Colon Carcinoma Metastatic in the Brain (tissue), 2 donors: ENCODE measurements around a stretch of chr1.

DNA sequence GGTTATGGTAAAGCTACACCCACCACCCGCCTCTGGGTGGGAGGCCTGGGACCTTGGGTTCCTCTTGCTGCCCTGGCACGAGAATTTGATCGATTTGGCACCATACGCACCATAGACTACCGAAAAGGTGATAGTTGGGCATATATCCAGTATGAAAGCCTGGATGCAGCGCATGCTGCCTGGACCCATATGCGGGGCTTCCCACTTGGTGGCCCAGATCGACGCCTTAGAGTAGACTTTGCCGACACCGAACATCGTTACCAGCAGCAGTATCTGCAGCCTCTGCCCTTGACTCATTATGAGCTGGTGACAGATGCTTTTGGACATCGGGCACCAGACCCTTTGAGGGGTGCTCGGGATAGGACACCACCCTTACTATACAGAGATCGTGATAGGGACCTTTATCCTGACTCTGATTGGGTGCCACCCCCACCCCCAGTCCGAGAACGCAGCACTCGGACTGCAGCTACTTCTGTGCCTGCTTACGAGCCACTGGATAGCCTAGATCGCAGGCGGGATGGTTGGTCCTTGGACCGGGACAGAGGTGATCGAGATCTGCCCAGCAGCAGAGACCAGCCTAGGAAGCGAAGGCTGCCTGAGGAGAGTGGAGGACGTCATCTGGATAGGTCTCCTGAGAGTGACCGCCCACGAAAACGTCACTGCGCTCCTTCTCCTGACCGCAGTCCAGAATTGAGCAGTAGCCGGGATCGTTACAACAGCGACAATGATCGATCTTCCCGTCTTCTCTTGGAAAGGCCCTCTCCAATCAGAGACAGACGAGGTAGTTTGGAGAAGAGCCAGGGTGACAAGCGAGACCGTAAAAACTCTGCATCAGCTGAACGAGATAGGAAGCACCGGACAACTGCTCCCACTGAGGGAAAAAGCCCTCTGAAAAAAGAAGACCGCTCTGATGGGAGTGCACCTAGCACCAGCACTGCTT is 1.8 kb downstream of the RBM15 start:
- PRO-cap, 2 experiments, result no peak in any of the 2 experiments

- PRO-cap, 2 experiments, result no peak in any of the 2 experiments
Observed at GRCh38 chr1:110342832-110344132, 4.1 kb downstream of the RBM15 start.

DNA sequence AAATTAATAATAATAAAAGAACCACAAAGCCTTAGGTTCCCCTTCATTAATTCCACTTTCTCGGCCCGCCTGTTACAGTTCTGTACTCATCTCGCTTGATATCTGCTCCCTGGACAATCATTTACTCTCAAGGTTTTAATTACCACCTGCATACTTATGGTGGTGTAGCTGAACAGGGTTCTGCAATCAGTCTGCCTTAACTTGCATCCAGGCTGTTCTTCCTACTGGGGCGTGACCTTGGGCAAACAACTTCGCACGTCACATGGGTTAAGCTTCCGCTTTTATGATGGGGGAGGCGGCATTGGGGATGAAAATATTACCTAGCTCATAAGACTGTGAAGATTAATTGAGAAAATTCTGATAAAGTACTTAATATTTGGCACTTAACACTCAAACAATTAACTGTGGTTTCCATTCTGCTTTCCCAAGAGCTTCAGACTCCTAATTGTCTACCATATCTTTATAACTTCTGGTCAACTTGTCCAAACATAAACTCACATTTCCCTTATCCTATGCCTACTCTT is 5.8 kb downstream of the SLC16A4 start:
- PRO-cap, 2 experiments, result no peak in any of the 2 experiments

GRCh38 chr1:110477305-110477504 is 26.3 kb downstream of the PROK1 start:
- PRO-cap, 2 experiments, result peak in 1 of 2 experiments; most common plus-strand start chr1:110477405 (in 1)

DNA sequence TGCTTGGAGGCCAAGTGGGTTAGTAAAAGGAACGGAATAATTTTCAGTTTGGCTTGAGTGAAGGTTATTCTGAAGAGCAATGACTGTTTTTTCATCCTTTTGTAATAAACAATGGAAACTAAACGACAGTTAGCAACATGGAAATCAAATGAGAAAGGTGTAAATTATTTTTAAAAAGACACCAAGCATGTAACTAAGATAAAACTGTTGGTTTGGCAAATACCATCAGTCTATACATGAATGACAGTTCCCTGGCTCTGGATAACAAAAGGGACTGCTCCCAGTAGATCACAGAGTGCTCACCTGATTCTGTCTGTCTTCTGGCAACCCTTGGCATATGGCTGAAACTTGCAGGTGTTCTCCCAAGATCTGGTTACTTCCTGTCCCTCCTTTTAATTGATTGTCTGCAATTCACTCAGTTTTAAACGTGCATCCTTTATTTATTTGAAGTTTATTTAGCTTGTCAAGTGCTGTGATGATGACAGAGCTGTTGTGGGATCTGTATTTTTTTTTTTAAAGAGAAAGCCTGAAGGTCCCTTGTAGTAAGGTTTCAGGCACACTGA is 3.5 kb downstream of the KCNA3 start:
- PRO-cap, 2 experiments, result no peak in any of the 2 experiments

DNA sequence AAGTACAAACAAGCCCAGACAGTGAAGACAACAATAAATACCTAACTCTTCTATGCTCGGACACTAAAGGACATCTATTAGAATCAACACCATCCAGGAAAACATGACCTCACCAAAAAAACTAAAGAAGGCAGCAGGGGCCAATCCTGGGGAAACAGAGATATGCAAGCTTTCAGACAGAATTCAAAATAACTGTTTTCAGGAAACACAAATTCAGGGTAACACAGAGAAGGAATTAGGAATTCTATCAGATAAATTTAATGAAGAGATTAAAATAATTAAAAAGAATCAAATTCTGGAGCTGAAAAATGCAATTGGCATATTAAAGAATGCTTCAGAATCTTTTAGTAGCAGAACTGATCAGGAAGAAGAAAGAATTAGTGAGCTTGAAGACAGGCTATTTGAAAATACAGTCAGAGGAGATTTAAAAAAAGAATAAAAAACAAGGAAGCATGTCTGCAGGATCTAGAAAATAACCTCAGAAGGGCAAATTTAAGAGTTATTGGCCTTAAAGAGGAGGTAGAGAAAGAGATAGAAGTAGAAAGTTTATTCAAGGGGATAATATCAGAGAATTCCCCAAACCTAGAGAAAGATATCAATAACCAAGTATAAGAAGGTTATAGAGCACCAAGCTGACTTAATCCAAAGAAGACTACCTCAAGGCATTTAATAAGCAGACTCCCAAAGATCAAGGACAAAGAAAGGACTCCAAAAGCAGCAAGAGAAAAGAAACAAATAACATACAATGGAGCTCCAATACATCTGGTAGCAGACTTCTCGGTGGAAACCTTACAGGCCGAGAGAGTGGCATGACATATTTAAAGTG is 31.9 kb downstream of the CD53 start:
- PRO-cap, 2 experiments, result no peak in any of the 2 experiments

GRCh38 chr1:111186615-111187030 is 13.8 kb downstream of the DENND2D start:
- PRO-cap, 2 experiments, result no peak in any of the 2 experiments

- PRO-cap, 2 experiments, result no peak in any of the 2 experiments
Observed at GRCh38 chr1:111190885-111191311, 9.5 kb downstream of the DENND2D start.

GRCh38 chr1:111219251-111220257 is 8.0 kb upstream of the CHI3L2 start:
- PRO-cap, 2 experiments, result no peak in any of the 2 experiments

- PRO-cap, 2 experiments, result no peak in any of the 2 experiments
Observed at GRCh38 chr1:111440634-111441271, 8.3 kb downstream of the WDR77 start.

DNA sequence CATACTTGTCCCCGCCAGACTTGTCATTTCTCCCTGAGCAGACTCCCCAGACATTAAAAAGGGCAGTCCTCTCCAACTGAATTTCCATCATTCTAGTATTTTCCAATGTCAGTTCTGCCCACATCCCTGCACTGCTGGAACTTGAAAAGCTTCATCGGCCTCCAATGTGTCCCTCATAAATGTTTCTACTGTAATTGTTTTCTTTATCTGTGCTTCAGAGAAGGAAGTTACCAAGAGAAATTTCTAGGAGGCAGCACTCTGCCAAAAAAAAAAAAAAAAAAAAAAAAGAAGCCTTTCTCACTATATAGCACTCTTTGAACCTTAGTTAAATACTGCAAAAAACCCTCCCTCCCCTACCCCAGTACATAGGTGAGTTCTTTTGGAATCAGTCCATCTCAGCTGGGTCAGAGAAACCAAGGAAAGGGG is 1.4 kb upstream of the ADORA3 start:
- PRO-cap, 2 experiments, result no peak in any of the 2 experiments

GRCh38 chr1:111513403-111514097 is 10.1 kb upstream of the ADORA3 start:
- PRO-cap, 2 experiments, result no peak in any of the 2 experiments

GRCh38 chr1:111598301-111599025 is 21.1 kb upstream of the RAP1A start:
- PRO-cap, 2 experiments, result no peak in any of the 2 experiments

DNA sequence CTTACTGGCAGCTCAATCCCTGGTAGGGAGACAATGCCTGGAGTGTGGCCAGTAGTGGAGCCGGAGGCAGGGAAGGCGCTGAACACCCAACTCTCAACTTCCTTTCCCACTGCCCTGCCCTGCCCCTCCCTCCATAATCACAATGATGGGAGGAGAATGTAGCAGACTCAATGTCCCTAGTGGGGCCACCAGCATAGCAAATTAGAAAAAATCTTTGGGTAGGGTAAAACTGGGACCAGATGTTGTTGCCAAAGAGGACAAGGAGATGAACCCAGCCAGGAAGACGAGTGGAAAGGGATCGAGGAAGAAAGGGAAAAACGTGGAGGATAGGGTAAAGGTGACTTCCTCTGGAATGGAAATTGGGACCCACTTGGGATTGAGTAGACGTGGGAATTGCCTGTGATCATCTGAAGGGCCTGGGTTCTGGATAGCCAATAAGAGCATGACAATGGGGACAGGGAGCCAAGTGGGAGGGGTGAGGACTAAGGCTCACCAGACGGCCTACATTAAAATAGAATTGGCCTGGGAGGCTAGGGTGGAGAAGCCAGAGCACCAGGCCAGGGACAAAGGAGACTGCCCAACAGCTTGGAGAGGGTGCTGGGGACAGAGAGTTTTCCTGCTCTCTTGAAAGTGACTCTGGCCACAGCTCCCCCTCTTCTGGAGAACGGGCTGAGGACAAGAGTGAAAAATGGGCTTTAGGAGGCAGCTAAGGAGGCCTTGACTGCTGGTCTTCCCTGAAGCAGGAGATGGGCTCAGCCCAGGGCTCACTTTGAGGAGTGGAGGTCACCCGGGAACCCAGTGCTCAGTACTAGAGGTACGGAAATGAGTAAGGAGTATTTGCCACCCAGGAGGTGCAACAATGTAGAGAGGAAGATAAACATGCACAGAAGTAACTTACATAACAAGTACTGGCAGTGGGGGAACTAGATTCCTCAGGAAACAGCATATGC is 18.9 kb downstream of the INKA2 start:
- PRO-cap, 2 experiments, result no peak in any of the 2 experiments

GRCh38 chr1:111758453-111758793 is 2.7 kb downstream of the DDX20 start:
- PRO-cap, 2 experiments, result no peak in any of the 2 experiments

DNA sequence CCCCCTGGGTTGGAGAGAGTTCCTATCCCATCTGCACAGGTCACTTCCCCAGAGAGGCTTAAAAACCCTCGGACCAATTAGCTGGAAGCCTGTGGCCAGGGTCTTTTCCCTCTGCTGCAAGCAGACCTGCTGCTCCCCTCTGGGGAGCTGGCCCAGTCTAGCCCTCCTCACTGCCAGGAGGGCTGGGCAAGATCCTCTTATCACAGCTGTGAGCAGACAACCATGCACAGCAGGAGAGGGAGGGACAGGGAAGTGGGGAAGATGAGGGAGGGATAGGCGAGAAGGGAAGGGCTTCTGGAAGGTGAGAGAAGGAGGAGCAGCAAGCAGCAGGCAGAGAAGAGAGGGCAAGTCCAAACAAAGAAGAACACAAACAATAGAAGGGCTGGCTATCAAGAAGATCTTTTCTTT is 40.9 kb downstream of the KCND3 start:
- PRO-cap, 2 experiments, result no peak in any of the 2 experiments

GRCh38 chr1:111991351-111991742 is 1.9 kb upstream of the KCND3 start:
- PRO-cap, 2 experiments, result no peak in any of the 2 experiments

DNA sequence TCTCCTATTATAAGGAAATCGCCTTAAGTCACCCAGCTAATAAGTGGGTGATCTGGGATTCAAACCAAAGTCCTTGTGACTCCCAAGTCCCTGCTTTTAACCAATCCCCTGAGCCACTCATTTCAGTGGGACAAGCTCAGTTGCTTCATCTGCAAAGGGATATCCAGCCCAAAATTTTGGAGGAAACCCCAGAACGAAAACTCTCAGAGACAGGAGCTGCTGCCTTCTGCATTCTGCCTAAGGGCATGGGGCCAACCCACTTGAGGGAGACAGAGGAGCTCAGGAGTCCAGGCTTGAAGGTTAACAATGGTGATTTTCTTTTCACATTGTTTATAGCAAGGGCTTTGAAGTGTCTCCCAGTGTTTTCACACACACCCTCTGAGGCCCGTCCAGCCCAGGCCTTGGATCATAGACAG is 148.1 kb upstream of the CTTNBP2NL start:
- PRO-cap, 2 experiments, result no peak in any of the 2 experiments

DNA sequence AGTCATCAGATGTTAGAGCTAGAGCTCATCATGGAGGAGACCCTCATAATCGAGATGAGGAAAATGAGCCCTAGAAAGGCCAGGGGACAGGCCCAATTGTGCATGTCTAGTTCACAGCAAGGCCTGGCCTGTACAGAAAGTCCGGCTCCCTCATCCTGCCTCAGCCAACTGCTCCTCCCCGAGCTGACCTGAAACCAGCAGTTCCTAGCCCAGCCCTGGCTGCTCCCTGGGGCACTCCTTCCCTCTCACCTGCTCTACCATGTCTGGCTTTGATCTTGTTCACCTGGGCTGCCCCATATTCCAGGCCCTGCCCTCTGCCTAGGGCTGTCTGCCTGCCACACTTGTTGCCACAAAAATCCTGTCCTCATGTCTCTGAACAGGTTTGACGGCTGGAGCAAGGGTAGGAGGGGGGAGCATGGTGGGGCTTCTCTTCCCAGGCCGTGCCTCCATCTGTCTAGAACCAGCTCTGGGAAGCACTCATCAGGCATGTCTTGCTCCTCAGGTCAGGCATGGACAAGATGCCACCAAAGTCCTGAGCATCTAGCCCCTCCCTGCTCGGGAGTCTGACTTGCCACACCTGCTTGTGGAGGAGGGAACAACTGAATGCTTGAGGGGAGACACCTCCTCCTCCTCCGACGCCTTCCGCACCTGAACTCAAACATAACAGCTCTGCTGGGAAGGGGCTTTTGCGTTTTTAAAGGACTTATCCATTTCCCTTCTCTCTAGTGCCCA is 44.3 kb upstream of the WNT2B start:
- PRO-cap, 2 experiments, result peak in 1 of 2 experiments; most common minus-strand start position 166 of the sequence (in 1)

GRCh38 chr1:112507839-112508459 is 816 bp upstream of the WNT2B start:
- PRO-cap, 2 experiments, result no peak in any of the 2 experiments